Left cardiac atrium (tissue), 1 donor: ENCODE data around the gene OLIG3.

GRCh38 chr6:137217748-137218274, 1.4 kb downstream of the IFNGR1 start:
- PRO-cap = bidirectional peak, plus-strand start at chr6:137218214, minus-strand start at chr6:137218007

DNA sequence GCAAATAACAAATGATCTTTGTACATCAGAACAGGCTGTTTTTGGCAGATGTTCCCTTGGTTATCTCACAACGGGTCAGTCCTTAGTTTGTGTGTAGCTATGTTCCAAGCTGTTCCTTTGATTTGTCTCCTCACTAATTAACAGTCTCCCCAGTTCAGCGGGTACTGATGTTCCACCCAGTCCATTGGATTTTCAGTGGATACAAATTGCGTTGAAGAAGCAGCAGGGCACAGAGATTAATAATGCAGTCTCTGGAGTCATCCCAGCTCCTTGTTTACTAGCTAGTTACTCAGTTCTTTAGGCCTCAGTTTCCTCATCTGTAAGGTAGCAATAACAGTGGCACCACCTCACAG, 131.2 kb upstream of the IFNGR1 start:
- PRO-cap = no peak

GRCh38 chr6:137370651-137371212, 123.5 kb downstream of the OLIG3 start:
- PRO-cap = no peak

DNA sequence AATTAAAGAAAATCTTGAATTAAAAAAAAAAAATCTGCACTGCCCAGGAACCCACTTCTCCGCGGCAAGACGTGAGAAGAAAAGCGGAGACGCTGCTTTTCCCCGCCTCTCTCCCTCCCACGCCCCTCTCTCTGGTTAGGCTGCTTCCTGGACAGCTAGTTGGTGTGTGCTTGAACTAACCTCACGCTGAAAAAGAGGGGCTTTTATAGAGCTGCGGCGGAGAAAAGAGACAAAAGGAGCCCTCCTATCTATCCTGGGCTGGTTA, at the start of gene OLIG3:
TSS of gene OLIG3 (minus strand) at position 177 of the 265 bp plus-strand sequence.
- PRO-cap = no peak

GRCh38 chr6:137692809-137693239, 174.2 kb upstream of the TNFAIP3 start:
- PRO-cap = no peak

- PRO-cap = no peak
Measured at GRCh38 chr6:137717201-137718063, 149.6 kb upstream of the TNFAIP3 start.

DNA sequence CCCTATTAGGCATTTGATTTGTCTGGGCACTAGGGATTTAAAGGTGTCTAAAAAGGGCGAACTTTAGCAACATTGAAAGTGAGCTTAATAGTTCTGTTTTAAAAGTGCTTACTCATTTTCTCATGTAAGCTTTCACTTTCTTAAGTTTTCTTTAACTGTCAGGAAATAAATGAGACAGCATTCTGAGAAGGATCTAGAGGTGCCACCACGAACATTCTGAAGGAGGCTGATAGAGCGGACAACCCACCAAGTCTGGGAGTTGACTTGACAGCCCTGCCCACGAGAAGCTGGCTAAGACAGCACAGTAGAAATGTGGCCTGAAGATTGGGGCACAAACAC, 144.4 kb upstream of the TNFAIP3 start:
- PRO-cap = no peak

GRCh38 chr6:137793919-137794686, 73.0 kb upstream of the TNFAIP3 start:
- PRO-cap = no peak

- PRO-cap = no peak
Measured at GRCh38 chr6:137827835-137828521, 39.1 kb upstream of the TNFAIP3 start.

DNA sequence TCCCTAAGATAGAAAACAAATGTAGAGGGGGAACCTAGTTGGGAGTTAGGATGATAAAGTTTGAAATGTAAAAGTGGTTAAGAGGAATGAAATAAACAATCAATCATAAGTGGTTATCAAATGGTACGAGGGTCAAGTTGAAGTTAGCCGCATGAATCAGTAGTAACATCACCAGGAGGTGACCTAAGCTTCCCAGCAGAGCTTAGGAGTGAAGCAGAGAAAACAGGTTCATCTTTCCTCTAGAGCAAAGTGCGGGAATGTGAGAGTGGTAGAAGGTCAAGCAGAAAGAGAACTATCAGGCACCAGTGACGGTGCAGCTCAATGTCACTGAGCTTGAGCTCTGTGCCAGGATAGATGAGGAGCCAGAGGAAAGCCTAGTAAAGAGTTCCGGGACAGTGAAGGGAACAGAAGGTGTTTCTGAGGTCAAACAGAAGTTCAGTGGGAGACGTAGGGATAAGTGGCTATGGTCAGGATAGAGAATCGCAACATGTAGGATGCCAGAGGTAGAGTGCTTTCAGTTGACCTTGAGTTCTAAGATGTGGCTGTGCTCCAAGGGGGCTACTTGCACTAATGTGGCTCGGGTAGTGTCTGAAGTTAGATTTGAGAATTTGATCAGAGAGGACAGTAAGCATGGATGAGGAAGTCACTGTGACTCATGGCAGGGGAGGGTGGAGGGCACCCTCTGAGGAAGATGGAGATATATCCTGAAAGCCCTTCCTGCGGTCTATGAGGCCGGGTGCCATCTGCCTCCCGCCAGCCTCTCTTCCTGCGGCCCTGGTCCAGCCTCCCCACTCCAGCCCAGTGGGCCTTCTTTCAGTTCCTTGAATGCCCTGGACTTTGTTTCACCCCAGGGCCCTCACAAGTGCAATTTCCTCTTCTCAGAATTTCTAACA, 20.6 kb upstream of the TNFAIP3 start:
- PRO-cap = no peak

DNA sequence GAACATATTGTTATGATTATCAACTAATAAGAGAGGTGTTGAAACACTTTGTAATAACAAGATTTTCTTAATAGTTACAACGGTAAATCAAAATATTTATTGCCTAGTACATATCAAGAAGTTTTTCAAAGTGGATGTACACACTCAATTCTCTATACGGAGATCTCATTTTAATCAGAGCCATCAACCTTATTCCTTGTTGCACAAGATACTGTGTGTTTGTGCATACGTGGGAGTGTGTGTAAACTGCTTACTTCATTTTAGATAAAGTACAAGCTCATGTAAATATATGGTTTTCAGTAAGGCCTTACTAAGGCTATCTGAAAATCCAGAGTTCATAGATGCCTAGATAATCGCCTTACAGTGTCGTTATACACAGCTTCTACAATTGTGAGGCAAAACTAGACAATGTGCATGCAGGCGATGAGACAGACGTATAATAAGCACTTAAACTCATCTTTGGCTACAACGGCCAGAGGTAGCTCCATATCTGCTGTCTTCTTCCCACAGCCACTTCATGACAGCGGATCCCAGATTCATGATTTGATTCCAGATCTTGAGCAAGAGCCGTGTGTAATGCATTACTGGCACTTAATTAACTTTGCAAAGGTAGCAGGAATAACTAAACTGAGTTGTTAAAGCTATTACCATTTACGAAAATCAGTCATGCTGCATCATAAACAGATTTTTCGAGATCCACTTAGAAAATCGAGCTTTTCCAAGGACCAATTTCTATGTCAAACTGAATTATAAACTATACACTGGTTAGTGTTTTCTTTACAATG, 2.5 kb downstream of the PERP start:
- PRO-cap = no peak

DNA sequence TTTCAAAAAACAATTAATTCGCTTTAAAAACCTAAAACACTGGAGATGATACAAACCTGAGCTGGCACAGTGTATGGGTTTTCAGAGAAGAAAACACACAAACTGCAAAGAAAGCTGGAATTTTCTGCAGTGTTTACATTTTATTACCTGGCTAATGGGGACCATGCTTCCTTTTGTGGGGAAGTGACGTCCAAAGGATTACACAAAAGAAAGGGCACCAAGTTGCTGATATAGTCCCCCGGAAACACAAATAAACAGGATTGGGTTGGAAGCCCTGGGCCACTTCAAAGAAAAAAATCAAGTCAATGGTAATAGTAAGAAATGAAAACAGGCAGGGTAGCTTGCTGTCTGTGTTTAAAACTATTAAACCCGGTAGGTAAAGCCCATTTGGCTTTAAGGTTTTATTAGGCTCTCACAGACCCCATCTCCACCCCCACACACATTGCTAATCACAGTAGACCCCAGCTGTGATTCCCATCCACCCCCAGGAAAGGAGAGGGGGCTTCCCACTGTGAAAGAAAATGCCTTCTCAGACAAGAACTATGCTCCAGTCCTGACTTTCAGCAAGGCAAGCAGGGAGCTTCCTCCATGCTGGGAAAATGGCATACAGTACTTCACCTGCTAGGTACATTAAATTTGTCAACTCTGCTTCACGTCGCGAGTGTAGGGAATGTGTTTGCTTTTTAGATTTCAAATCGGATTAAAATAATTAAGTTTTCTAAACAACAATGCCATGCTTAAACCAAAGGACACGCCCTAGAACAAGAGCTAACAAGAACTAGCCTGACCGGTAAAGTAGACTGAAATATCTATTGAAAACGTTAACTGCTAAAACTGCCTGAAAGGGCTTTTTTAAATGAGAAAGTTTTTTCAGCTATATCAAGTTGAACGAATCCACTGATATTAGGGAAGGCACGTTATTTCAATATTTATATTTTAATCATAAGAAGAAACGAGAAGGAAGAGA, 1.1 kb downstream of the PERP start:
- PRO-cap = no peak

- PRO-cap = no peak
Measured at GRCh38 chr6:138404617-138405377, 774 bp downstream of the HEBP2 start.

GRCh38 chr6:138411092-138411698, 7.2 kb downstream of the HEBP2 start:
- PRO-cap = no peak

- PRO-cap = no peak
Measured at GRCh38 chr6:138412817-138413267, 8.8 kb downstream of the HEBP2 start.

DNA sequence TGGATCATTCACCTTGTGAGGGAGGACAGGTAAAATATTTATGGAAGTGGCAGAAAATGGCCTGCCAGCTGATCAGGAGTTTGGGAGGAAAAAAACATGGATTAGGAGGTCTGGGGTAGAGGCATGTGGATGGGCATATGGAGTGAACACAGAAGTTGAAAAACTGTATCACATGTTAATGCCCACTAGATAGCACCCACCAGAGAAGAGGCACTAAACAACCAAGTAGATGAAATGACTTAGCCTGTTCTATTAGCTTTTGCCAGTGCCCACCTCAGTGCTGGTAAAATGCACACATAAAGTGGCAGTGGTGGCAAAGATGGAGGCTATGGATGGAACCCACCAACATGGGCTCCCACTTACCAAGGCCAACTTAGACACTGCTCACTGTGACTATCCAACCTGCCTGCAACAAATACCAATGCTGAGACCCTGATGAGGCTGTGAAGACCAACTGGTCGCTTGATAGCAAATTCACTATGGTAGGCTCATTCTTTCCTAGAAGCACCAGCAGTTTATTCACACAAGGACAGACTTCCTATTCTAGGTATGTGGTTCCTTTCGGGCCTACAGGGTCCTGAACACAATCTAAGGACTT, 14.9 kb downstream of the HEBP2 start:
- PRO-cap = no peak

DNA sequence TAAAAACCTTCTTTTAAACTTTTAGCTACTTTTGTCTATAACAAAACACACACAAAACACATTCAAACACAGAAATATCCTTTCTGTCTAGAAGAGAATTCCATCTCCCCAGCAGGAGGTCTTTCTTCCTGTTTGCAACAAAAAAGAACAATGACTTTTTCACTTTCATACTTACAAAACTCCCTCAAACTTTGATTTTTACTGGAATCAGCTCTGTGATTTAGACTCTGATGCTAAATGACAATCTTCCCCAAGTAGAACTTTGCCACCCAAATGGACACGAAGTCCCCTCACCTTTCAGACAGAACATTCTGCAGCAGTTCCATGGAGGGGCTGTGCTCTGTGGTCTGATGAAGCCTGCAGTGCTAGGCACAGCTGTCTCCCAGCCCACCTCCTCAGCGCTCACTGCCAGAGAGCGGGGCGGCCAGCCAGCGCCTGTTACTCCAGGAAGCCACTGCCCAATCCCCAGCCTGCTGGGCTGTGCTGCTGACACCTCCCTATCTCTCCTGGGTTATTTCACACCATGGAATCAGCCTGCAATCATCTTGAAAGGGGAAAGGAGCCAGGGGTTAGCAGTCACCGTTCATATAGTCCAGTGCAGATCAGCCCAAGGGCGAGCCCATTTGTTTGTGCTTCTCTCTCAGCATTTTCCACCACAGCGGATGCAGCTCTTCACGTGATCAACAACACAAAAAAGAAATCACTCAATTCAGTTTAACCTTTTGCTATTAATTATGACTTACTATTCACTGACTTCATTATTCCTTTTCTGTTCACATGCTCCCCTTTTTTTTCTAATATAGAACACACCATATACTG, 46.2 kb upstream of the NHSL1 start:
- PRO-cap = bidirectional peak, plus-strand start at position 595 of the sequence, minus-strand start at position 407 of the sequence

DNA sequence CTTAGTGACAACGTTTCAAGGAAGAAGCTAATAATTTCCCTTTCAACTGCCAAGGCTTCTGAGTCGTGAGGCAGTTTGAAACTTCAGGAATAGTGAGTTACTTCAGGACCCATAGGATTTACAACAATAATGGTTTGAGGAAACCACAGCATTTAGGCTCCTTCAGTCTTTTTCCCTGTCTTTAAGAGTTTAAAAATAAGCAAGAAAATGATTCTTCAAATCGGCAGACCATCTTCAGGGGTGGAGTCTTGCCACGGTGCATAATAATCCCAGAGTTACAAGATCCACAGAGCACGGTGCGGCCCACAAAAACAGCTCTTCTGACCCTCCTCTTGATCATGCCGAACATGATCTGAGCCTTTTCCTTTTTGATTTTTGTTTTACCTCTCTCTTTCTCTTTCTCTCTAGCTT, 55.5 kb upstream of the NHSL1 start:
- PRO-cap = no peak

DNA sequence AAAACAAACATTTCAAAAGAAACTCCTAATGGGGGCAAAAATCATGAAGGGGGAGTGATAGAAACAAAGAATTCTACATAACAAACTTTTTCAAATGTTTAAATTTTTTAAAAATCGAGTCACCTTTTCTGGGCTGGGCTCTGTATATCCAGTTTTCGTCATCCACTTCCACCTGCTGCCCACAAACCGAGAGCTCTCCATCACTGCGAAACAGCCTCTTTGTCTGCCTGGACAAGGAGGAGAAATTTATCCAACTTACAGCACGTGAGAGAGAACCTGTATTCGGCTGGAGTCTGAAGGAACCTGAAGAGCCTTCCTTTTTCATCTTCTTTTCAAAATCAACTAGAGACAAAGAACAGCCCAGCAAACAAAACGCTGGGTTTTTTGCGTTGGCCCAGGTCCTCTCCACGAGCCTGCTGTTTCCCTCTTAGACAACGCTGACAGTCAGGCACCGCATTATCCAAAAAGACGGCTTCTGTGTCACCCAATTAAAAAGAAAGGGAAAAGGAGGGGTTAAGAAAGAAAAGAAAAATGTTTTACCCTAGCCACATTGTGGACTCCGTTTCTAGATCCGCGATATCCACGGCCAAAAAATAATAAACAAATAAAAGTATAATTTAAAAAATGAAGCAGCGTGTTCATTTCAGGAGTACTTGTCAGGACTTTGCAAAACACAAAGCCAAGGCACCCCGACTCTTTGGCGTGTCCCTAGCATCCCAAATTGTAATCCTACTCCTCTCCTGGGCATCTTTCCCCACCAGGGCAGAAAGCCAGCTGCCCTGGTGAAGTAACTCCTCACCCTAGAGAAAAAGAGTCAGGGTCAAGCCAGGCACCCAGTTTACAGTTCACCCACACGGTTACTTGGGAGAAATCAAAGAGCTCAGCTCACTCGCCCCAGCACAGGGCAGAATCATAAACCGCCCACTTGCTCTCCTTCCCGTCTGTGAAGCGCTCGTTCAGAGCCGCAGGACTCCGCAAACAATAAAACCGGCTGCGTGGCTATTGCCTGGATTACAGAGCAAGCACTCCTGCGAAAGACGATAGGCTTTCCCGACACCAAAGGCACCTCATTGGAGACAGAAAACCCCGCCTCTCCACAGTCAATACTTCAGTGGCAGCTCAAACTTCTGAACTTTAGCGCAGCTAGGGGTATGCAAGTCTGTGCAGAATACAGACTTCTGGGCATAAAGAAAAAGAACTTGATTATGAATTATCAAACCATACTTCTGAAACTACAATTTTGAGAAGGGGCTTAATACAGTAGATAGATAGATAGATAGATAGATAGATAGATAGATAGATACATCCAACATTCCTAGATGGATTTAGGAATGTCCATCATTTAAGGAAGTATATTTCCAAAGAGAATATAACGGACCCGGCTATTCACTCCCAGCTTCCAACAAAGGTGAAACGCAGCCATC, 72.8 kb upstream of the NHSL1 start:
- PRO-cap = unidirectional peak, minus-strand start at position 945 of the sequence

DNA sequence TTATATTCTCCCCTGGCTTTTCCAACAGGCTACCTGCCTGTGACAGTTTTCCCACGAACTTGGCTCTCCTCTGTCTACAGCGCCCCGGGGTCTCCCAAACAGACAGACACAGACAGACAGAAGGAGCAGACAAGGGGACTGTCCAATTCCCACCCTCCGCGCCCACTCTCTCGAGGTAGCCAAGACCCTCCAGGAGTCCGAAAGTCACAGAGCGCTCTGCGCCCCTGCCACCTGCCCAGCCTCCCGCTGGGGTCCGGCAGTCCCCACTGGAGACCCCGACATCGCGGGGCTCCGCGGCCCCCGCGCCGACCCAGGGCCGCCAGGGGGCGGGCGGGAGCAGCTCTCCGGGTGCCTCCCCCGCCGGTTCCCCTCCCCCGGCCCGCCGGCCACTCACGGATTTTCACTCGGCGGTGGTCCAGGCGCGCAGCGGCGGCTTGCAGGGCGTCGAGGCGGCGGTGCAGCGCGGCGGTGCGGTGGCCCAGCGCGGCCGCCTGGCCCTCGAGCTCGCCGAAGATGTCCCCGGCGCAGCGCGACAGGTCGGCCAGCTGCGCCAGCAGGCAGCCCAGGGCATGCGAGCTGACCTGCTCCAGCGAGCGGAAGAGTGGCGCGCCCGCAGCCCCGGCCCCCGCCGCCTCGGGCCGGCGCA, 81.4 kb upstream of the CCDC28A start:
- PRO-cap = unidirectional peak, plus-strand start at position 403 of the sequence